Paraaortic lymph node (tissue), 1 donor: ENCODE results near the genes EXOC1L, EXOC1, HOPX, TMPRSS11A and TMPRSS11B.

- PRO-cap: no peak
Observed at GRCh38 chr4:55819497-55820288, at the start of gene EXOC1L. Gene EXOC1L, plus strand, starts transcription at chr4:55819790.

DNA sequence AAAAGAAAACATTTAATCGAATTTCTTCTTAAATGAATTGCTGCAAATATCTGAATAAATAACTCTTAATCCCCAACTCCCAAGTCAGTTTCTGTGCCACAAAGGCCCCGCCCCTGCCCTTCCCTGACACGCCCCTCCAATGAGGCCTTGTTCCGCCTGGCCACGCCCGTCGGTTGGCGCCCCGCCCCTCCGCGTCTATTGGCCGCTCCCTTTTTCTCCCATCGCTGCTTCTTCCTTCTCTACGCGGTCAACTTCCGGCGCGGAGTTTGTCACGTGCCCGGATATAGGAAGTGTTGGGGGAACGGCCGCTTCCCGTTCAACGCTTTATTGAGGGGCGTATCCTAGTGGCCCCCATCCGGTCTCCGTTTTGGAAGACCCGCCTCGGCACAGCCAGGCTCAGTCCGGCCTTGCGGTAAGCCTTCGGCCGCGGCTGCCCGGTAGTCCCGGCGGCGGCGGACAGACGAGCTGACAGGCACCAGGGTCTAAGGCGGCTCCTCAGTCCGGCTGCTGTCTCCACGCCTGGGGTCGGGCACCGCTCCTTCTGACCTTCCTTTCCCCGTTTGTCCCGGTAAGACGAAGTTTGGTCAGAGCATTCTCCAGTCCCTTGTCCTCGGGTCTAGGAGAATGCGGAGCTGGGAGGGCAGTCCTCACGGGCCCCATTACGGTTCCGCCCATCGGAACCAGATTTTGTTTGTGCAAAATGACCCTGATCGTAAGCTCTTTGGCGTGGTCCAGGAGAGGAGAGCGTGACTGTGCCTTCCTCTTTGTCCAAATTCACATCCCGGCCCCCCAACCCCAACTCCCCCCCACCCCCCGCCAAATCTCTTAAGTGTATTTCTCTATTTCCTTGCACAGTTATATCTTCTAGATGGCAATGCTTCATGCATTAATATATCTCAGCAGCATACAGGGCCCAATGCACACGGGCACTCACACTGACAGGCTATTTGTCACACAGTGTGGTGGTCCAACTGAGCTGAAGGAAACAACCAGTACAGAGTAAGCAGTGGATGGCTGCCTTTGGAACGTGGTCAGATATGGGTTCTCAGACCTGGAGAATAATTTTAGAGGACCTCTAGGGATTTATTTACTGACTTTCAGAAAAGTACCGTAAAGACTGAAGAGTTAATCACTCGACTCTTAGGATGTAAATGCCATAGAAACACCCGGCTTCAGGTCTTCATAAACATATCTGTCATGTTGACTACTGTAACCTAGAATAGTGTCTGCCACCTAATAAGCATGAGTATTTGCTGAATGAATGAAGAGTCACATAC lies at the start of gene EXOC1:
Gene EXOC1 (plus strand): TSS at position 263 of the 1,277 bp plus-strand sequence.
- PRO-cap: bidirectional peak, plus-strand start at position 280 of the sequence, minus-strand start at position 125 of the sequence

GRCh38 chr4:56655597-56655910 lies 25.5 kb downstream of the HOPX start:
- PRO-cap: no peak

DNA sequence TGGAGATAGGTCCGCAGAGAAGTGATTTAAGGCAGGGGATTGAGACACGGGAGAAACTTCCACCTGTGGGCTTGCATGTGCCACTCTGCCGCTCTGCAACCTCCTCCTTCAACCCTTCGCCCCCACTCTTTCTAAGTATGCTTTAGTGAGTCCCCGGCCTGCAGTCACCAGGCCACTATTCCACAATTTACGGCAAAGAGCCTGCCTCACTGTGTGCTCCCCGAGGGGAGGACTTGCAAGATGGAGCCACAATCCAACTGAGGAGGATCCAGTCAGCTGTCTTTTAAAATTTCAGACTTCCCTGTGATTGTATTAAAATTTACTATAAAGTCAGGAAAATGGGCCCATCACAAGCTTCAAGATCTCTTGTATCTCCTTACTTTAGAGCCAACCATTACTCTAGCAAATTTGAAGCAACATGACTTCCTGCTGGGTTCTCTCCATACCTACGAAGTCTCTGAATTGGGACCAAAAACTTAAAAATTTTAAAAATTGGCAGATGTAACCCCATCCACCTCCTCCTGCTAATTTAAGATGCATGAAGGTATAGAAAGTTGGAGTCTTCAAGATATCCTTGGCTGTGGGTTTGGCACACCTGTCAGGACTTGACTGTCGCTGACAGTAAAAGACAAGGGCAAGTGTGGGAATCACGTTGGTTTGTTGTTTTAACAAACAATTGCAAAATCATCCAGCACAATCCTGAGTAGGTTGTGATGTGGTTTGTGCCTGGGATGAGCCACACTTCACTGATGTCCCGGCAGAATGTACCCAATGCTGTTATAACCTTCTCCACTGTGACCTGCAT lies 24.2 kb downstream of the HOPX start:
- PRO-cap: no peak

DNA sequence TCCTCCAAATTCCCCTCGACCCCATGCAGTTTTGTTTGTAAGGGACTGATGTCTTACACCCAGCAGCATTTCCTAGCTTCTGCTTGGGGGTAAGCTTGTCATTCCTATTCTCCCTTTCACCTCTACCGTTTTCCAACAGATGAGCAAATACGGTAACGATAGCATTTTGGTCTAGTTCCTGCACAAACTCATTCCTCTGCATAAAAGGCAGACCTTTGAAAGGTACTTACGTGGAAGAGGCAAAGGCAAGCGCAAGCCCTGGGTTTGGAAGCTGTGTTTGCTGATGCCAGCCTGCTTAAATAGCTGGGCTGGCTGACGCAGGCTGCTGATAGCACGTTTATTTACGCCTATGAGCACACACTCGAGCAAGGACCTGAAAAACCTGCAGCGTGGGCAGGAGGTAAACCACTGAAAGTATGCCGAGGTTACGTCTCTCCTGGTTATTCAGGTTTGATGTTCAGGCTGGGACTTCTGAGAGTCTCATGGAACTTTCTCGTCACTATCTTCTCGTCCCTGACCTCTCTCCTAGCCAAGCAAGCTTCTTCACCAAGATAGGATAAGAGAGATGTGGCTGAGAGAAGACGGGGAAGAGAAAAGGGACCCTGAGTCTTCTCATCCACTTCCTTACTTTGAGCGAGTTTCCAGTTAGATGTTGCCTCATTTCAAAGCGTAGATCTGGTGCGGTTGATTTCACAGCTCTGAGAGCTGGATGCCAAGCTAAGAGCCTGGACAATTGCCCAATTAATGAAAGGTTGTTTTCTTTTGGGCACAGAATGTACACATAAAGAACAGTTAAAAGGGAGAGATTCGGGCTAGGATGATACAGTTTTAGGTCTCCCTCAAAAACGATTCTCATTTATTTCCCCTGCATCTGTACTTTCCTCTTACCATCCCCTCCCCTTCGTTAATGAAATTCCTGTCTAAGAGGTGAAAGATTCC lies at the start of gene HOPX:
Gene HOPX (minus strand): TSS at position 272 of the 939 bp plus-strand sequence.
- PRO-cap: no peak

DNA sequence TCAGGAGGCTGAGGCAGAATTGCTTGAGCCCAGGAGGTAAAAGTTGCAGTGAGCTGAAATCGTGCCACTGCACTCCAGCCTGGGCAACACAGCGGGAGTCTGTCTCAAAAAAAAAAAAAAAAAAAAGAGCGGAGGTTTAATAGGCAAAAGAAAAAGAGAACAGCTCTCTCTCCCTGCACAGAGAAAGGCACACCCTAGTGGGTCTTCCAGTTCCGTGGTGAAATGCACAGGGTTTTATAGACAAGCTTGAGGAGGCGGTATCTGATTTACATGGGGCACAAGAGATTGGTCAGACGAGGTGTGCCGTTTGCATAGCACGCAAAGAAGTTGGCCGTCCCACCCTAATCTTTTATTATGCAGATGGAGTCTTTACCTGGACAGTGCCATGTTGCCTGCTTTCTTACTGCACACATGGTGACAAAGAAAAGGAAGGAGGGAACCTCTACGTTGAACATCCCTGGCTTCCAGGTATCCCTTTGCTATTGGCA lies 33.5 kb upstream of the REST start:
- PRO-cap: no peak

GRCh38 chr4:56908397-56909478 lies 1.0 kb downstream of the REST start:
- PRO-cap: bidirectional peak, plus-strand start at chr4:56908985, minus-strand start at chr4:56908854

- PRO-cap: no peak
Observed at GRCh38 chr4:57065239-57066602, 44.5 kb downstream of the IGFBP7 start.

DNA sequence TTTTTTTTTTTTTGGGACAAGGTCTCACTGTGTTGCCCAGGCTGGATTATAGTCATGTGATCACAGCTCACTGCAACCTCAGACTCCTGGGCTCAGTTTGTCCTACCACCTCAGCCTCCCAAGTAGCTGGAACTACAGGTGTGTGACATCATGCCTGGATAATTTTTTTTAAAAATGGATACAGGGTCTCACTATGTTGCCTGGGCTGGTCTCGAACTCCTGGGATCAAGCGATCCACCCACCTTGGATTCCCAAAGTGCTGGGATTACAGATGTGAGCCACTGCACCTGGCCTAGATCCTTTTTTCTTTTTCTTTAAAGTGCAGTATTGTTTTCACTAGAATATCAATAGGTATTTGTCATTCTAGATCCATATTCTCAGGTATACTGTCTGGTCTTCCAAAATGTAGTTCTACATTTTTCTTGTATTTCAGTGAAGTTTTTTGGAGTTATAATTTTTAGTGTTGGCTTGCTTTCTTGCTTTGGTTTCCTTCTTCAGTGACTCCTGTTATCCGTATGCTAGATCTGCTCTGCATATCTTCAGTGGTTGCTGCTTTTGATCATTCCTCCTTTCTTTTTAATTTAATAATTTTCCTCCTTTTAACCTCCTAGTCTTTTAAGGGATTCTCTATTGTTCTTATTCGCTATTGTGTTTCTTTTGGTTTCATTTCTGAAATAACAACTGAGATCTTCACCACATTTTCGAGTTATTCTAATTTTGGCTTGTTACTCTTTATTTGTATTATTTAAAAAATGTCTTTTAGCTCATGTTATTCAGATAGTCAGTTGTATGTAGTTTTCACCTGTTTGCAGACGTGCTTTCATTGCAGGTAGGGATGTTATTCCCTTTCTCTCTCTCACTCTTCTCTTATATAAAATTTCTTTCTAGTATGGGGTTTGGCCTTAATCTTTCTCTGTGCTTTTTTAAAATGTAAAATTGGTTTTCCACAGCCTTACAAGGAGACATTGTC lies 25.1 kb downstream of the IGFBP7 start:
- PRO-cap: no peak

DNA sequence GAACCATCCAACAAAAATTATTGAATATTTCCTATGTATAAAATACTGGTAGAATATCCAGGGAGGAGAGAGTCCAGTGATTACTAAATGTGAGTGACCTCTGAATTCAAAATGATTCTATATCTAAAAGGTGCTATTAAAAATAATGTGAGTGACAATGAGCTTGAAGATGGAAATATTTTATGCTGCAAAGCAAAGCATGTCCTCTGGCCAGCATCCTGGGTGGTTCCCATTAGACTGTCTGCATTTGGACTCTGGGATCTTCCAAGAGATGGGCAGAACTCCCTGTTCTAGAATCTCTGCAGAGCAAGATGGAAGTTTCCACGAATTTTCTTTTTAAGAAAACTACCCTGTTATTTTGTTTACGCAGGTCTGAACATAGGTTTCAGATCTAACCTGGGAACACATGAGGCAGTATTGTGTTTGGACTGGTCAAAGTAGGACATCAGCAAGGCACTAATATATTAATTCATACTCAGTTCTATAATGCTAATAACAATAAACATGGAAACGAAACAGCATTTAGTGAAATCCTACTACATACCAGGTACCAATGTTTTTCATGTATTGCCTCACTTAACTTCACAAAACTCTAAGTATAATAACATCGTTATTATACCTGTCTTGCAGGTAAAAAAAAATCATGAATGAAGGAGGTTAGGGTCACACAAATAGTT lies 13.0 kb downstream of the IGFBP7 start:
- PRO-cap: no peak

DNA sequence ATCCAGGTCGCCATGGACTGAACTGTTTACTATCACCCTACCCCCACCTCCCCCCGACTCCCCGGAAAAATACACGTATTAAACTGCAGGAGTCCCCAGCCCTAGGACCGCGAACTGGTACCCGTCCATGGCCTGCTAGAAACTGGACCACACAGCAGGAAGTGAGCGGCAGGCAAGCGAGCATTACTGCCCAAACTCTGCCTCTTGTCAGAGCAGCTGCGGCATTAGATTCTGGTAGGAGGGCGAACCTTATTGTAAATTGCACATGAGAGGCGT lies 405.8 kb upstream of the ADGRL3 start:
- PRO-cap: unidirectional peak, minus-strand start at position 59 of the sequence

- PRO-cap: no peak
Observed at GRCh38 chr4:61199957-61200242, 226 bp upstream of the ADGRL3 start.

DNA sequence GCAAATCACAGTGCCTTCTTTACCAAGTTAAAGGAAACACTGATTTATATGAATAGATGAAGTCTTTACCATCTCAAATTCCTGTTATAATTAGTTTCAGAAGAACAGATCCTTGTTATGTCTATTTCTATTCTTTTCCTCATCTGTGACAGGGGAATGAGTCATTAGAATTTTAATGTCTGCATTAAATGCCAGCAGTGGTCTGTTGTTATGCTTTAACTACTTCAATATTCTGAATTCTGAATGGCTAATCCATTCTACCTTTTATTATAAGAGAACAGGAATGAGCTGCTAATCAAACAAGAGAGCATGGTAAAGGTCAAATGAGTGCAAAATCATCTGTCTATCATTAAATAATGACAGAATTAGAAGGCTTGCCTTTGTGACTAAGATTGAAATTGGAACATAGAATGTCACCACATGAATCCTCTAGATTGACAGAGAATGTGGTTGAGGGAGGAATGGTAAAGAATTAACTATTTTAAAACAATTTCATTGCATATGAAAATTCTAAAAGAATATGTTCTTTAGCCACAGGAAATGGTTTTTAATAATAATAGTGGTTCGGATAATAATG lies 935.5 kb downstream of the ADGRL3 start:
- PRO-cap: no peak

DNA sequence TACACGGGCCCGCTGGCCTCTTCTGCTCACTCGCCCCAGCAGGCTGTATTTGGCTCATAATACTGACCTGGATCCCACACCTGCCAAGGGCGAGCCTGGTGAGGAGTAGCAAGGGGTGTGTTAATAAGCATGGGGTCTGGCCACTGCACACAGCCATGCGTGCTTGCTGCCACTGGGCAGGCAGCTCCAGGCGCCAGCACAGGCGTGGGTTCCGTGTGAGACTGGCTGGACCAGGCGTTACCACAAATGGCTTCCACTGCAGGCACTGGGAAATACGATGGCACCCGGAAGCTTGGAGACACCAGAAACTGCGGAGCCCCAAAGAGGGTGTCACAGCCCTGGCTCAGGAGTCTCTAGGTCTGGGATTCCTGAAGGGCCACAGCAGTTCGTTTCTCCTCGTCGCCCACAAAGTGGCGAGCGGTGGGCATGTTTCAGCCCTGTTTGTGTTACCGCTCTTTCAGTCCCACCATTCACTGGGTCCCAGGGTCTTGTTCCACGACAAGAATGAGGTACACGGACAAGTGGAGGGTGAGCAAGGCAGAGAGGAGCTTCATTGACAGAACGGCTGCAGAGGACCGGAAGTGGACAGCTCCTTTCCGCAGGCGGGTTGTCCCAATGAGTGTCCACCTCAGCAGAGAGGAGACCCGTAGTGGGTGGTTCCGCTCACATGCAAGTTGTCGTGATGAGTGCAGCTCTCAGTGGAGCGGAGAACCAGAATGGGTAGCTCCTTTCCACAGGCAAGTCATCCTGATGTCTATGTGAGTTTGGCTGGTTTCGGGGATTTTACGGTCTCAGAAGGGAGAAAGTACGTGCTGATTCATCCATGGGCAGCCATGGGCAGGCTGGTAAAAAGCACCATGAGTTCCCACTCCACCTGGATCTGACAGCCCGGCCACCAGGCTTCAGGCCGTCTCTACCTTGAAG lies 428.8 kb downstream of the EPHA5 start:
- PRO-cap: no peak

GRCh38 chr4:67575187-67576456 lies 17.1 kb downstream of the STAP1 start:
- PRO-cap: no peak

DNA sequence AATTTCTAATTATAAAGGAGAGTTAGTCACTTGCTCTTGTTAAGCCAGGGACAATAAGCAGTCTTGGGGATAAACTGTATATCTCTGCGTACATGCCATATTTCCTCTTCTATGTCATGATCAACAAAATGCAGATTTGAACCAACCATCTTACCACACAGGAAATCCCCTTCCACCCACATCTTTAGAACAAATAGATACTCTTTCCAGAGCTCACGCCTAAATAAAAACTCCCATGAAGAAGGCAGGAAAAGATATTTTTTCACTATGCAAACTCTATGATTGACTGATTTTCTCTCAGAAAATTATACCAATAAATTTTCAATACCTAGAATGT lies 23.0 kb downstream of the STAP1 start:
- PRO-cap: no peak

DNA sequence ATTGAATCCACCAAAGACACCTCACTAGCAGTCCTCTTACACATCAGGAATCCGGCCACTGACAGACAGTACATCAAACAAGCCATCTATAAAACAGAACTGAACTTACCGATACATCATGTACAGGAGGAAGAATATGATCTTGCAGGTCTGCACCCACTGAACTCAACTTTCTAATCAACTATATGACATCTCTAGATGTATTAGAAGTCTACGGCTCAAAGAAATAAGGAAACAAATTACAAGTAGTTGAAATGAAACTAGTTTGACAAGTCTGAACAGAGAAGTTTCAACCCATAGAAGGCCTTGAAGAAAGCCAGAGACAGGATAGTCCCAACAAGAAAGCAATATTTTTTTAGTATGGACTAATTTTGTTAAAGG lies at the start of gene TMPRSS11A:
Gene TMPRSS11A (minus strand): TSS at position 220 of the 381 bp plus-strand sequence.
- PRO-cap: no peak

GRCh38 chr4:68245578-68245809 lies at the start of gene TMPRSS11B:
Gene TMPRSS11B, minus strand, starts transcription at chr4:68245694.
- PRO-cap: no peak

DNA sequence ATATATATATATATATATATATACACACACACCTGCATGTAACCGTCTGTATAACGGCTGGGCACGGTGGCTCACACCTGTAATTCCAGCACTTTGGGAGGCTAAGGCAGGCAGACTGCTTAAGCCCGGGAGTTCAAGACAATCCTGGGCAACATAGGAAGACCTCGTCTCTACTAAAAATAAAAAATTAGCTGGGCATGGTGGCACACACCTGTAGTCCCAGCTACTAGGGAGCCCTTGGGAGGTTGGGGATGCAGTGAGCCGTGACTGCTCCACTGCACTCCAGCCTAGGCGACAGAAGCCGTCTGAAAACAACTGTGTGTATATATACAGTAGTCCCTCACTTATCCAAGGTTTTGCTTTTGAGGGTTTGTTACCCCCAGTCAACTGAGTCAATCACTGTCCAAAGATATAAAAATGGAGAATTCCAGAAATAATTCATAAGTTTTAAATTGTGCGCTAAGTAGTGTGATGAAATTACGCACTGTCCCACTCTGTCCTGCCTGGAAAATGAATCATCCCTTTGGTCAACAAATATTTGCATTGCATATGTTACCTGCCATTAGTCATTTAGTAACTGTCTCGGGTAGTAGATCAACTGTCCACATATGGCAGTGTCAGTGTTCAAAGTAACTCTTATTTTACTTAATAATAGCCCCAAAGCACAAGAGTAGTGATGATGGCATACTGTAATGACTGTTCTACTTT lies 3.7 kb downstream of the YTHDC1 start:
- PRO-cap: no peak

DNA sequence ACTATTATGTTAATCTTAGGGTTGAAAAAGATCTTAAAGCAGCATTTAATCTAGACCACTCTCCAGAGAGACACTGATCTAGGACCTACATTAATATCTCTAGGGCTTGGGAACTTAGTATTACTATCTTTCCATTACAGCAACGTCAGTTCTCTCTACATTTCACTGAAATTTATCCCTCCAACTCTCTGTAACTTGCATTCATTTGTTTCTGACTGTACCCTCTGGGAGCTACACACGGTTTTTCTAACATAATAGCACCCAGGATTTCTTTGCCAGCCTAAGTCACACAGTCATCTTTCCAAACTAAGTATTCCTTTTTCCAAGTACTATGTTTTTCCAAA lies 1.1 kb downstream of the YTHDC1 start:
- PRO-cap: no peak